Fibroblast of villous mesenchyme (primary cell): Measurements from ENCODE around the gene WDR6.

DNA sequence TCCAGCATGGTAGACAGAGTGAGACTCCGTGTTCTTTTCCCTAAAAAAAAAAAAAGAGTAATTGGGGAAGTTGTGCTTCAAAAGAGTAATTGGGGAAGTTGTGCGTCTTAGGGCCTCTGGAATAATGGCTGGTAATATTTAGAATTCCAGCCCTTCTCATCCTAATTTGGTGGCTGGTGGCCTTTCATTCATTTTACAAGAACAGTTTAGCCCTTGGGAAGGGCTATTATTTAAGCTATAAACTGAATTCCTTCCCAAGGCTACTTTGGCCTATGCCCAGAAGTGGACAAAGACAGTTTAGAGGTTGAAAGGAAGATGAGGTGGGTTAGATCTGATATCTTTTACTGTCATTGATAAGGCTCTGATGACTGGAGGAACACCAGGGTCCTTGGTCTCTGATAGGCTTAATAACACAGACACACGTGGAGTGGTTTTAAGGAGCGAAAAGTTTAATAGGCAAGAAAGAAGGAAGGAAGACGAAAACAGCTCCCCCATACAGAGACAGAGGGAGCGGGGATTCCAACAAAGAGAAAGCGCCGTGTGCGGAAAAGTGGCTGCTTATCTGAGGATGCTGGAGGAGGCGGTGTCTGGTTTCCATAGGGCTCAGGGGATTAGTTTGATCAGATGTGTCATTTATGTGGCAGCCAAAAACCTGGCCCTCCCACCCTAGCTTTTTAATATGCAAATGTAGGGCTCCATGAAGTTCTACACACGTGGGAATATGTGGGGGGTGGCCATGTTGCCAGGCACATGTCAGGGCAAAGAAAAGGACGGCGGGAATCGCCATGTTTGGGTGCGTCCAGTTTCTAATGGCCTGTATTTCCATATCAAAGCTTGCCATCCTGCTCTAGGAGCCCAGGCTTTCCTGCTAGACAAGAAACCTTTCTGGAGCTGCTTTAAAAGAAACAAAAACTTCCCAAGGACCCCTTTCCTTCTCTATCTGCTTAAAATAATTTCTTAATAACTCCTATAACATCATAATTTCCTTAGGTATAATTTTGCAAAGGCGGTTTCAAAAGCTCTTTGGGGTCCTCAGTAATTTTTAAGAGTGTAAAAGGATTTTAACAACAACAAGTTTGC is 958 bp upstream of the ZNF589 start:
- CAGE, long polyA plus RNA = no peak

DNA sequence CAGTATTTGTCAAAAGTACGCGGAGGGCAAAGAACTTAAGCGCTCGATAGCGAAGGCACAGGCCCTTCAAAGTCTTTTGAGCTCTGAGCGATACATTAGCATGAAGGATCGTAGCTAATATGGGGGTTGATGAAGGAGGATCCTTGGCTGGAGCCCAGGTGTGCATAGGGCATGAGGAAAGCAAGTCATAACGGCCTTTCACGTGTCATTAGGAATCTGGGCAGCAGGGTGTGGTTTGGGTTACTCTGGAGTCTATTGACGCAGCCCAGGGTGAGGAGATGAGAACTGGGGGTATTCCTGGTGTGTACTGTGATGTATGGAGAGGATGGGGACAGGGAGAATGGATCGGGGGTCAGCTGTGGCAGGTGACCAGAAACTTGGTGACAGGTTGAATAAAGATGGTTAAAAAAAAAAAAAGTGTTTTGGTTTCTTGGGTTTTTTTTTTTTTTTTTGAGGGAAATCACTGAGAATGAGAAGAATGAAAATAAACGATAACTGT is 712 bp upstream of the NME6 start:
- CAGE, long polyA plus RNA = no peak

- CAGE, long polyA plus RNA = no peak
Measured at GRCh38 chr3:48335269-48335636, 1.8 kb upstream of the SPINK8 start.

GRCh38 chr3:48430761-48431220 is 905 bp upstream of the PLXNB1 start:
- CAGE, long polyA plus RNA = no peak

DNA sequence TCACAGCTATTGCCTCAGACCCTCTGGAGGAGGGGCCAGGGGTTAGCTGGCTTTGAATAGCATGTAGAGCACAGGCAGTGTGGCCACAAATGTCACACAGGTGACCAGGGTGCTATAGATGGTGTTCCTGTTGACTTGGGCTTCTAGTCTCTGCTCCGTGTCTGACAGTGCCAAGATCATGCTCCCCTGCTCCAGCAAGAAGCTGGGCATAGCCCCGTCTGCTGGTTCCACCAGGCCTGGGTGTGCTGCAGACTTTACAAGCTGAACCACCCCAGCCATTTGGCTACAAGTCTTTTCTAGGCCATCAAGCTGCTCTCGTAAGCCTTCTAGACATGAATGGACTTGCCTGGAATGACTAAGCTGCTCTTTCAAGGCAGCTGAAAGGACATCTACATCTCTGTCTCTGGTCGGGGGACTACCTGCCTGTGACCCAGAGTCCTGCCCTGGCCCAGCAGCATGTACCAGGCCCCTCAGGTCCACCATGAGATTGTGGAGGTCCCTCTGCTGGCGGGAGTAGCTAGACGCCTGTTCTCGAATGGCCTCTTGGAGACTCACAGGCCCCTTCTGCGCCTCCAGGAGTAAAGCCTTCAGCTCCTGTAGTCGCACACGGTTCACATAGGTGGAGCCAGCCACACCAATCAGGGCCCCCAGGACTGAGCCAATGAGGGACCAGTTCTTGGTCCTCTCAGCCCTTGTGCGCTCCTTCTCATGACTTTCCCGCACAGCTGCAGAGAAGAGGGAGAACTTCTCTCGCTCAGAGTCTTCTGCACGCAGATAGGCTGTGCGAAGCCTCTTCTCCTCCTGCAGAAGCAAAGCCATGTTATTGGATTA is 2.7 kb upstream of the PLXNB1 start:
- CAGE, long polyA plus RNA = no peak

DNA sequence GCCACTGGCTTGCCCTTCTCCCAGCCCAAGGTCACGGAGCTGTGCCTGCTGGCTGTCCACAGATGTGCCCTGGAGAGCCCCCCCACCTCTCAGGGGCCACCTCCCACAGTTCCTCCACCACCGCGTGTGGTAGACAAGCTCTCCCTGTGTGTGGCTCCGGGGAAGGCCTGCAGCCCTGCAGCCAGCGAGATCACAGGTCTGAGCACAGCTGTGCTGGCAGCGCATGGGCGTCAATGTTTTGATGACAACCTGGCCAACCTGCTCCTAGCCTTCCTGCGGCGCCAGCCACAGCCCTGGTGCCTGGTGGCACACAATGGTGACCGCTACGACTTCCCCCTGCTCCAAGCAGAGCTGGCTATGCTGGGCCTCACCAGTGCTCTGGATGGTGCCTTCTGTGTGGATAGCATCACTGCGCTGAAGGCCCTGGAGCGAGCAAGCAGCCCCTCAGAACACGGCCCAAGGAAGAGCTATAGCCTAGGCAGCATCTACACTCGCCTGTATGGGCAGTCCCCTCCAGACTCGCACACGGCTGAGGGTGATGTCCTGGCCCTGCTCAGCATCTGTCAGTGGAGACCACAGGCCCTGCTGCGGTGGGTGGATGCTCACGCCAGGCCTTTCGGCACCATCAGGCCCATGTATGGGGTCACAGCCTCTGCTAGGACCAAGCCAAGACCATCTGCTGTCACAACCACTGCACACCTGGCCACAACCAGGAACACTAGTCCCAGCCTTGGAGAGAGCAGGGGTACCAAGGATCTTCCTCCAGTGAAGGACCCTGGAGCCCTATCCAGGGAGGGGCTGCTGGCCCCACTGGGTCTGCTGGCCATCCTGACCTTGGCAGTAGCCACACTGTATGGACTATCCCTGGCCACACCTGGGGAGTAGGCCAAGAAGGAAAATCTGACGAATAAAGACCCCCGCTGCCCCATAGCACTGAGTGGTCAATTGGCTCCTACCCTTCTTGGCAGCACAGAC is 973 bp downstream of the TREX1 start:
- CAGE, long polyA plus RNA = no peak

DNA sequence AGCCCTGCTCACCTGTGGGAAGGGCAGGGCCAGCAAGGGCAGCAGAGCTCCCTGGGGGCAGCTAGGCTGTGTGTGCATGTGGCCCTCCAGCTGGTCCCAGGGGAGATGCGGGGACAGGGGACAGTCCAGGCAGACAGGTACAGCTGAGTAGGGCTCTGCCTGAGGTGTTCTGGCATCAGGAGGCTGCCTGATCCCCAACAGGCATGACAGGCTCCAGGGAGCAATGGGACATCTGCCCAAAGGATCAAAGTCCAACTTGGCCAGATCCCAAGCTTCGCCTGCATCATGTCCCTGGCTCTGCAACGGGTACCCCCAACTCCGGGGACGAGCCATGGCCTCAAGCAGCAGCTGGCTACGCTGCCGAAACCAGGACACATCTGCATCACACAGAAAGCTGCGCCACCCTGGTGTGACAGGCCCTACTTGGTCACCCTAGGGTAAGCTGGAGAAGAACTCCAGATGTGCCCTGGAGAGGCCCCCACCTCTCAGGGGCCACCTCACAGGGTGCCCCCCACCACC is 2.3 kb downstream of the TREX1 start:
- CAGE, long polyA plus RNA = no peak

DNA sequence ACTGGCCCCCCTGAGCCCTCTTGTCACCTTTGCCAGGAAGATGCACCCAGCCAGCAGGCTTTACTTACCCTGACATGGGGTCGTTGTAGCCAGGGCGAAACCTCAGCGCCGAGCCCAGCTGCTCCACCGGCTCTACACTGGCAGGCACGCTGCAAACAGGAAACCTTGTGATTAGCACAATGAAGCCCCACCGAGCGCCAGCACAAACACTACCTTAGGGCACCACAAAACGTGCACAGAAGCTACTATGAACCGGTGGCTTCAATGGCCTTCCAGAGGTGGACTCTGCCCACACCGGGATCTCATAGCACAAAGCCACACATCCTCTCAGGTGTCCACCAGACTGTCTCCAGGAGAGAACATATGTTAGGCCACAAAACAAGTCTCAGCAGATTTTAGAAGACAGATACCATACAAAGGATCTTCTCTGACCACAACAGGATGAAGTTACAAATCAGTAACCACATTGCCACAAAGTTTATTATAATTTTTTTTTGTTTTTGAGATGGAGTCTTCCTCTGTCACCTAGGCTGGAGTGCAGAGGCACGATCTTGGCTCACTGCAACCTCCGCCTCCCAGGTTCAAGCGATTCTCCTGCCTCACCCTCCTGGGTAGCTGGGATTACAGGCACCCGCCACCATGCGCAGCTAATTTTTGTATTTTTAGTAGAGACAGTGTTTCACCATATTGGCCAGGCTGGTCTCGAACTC is 13.2 kb downstream of the TREX1 start:
- CAGE, long polyA plus RNA = no peak

DNA sequence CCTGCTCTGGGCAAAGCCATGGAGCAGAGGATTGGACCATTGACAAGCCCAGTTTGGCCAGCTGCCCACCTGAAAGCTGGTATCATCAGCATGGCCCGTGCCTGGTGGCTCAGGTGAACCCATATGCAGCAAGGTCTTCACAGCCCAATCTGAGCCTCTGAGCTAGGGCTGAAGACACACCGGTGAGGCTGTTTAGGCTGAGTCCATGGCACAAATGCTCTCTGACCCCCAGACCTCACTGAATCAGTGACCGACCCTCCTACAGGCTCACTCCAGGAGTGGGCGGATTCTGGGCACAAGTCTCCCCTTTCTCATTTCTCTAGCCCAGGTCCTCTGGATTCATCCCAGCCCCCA is 971 bp downstream of the SHISA5 start:
- CAGE, long polyA plus RNA = no peak

- CAGE, long polyA plus RNA = no peak
Measured at GRCh38 chr3:48504950-48505203, 903 bp upstream of the SHISA5 start.

DNA sequence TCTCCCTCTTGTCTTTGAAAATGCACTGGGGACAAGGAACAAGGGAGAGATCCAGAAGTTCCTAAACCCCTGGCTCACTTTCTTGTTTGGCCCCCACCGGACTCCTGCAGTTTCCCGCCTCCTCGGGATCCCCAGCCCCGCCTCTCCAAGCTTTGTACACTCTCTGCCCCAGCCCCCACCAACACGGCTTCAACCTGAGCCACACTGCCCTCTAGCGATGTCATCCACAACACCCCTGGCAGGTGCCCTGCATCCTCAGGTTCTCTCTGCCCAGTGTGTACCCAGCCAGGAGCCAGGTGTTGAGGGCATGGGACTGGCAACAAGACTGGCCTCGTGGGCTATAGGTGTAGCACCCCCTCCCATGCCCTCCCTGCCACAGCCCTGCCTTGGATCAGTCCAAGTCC is 1.5 kb upstream of the PFKFB4 start:
- CAGE, long polyA plus RNA = no peak

GRCh38 chr3:48618461-48618902 is 3.1 kb downstream of the TMEM89 start:
- CAGE, long polyA plus RNA = no peak

GRCh38 chr3:48655365-48655968 is 7.2 kb downstream of the CELSR3 start:
- CAGE, long polyA plus RNA = no peak

GRCh38 chr3:48691968-48692311 is 6.2 kb upstream of the NCKIPSD start:
- CAGE, long polyA plus RNA = no peak

DNA sequence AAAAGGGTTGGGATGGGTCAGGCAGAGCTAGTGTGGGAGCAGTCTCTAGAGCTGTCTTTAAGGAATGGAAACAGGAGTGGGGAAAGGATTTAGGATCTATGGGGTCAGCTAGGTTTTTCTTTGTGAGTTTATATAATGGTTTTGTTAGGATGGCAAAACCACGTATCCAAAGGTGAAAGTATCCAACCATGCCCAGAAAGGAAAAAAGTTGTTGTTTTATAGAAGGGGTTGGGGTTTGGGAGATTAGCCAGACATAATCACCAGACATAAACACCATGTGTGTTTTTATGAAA is 9.2 kb upstream of the IP6K2 start:
- CAGE, long polyA plus RNA = no peak

- CAGE, long polyA plus RNA = no peak
Measured at GRCh38 chr3:48919373-48919626, 658 bp downstream of the ARIH2 start.

DNA sequence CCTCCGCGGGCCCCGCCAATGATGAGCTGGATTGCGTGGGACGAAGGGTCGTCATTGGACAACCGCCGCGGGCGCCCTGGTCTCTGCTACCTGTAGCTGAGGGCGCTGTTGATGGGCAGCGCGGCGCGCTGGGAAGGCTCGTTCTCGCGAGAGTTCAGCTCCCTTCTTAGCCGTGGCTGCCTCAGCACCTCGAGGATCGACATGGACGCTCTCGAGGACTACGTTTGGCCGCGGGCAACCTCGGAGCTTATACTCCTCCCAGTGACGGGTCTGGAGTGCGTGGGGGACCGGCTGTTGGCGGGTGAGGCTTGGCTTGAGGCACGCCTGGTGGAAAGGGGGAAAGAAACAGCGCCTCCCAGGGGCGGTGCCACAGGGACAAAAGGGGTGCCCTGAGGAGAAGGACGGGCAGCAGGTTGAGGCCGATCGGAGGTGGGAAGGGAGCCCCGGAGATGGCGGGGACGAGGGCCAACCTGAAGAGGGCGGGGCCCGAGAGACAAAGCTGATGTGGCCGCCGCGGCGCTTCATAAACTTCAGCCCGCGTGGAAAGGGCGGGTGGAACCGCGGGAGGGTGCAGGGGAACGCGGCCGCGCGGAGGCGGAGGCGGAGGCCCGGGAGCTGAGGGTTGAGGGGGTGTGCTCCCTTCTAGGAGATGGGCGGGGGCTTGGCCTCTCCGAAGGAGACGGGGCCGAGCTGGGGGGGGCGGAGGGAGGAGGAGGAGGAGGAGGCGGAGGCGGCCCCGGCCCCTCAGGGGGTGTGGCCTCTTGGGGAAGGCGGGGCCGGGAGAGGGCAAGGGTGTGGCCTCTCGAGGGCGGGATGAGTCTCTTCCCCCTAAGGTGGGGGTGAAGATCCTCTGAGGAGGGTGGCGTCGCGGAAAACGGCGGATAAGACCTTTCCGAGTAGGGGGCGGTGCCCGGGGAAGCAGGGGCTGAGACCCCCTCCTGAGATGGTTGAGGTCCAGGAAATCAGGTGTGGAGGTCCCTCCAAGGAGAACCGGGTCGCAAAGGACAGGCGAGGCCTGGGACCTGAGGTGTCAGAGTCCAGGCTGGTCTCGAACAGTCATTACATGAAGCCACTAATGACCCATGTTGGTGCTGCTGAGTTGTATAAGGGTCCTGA is at the start of gene WDR6:
TSS of gene WDR6 (plus strand) at position 161 of the 1,116 bp plus-strand sequence.
- CAGE, long polyA plus RNA = no peak

GRCh38 chr3:49020143-49021154 is 1.5 kb upstream of the NDUFAF3 start:
- CAGE, long polyA plus RNA = no peak

GRCh38 chr3:49021155-49021599 is 744 bp upstream of the NDUFAF3 start:
- CAGE, long polyA plus RNA = no peak

DNA sequence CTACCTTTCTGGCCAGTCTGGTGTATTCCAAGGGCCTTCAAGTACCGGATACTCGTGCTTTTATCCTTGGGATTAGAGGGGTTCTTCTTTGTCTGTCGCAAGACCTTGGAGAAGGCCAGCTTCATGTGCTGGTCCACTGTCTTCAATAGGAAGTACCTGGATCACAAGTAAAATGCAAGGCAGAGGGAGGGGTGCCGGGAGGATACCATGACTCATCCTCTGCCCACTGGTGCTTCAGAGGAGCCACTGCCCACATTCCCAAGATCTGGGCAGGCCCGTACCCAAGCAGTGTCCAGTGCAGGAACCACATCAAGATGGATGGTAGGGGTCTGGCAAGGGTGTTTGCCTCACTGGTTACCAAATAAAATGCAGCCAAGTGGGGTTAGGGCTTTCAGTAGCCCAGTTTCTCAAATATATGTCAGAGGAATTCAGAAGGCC is 3.4 kb upstream of the IMPDH2 start:
- CAGE, long polyA plus RNA = no peak